Spinal cord (tissue), 3 donors: ENCODE results near the gene HAPSTR1.

- PRO-cap = no peak
- RAMPAGE, long total RNA = no peak
Measured at GRCh38 chr16:4676819-4677296, 16.5 kb upstream of the NUDT16L1 start.

DNA sequence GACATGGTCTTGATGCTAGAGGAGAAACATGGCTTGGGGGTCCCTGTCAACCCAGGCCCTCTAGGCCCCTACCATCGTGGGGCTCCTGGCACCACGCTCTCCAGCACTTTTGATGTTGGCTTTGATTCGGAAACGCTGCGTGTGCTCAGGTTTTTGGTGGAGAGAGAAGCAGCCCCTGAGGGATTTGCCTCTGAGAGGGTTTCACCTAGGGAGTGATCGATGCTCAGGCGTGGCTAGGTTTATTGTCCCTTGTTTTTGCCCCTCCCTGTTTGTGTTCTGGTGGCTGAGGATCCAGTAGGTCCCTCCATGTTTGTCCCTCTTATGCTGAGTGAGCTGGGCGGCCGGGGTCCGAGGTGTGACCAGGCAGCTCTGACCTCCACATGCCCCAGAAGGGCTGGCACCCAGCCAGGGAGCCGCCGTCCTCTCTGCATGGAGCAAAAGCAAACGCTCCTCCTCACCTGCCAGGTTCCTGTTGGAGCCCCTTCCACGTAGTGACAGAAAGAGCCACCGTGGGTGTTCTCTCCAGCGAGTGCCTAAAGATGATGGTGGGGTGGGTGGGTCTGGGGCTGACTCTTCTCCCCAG is 14.3 kb upstream of the NUDT16L1 start:
- PRO-cap = no peak
- RAMPAGE, long total RNA = no peak

- PRO-cap = no peak
- RAMPAGE, long total RNA = no peak
Measured at GRCh38 chr16:4680881-4681817, 12.2 kb upstream of the NUDT16L1 start.

DNA sequence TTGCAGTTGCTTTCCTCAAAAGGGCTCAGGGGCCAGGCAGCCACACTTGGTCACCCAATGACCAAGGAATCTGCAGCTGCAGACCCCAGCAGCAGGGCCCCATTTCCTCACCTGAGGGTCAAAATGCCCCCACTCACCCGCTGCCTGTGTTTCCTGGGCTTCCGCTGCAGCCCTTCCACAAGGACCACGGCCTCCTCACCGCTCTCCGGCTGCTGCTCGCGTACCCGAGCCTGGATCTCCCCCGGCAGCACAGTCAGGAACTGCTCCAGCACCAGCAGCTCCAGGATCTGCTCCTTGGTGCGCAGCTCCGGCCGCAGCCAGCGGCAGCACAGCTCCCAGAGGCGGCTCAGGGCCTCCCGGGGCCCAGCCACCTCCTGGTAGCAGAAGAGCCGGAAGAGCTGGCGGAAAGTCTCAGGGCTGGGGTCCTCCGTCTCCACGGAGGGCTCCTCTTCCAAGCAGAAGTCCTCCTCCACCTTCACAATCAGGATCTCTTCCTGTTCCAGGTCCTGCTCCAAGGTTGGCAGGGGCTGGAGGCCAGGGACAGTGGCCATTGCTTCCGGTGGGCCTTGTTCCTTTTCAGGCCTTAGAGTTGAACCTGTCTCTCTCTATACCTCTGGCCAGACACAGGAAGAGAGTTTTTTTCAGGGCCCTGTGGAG is 1.4 kb downstream of the ZNF500 start:
- PRO-cap = no peak
- RAMPAGE, long total RNA = no peak

DNA sequence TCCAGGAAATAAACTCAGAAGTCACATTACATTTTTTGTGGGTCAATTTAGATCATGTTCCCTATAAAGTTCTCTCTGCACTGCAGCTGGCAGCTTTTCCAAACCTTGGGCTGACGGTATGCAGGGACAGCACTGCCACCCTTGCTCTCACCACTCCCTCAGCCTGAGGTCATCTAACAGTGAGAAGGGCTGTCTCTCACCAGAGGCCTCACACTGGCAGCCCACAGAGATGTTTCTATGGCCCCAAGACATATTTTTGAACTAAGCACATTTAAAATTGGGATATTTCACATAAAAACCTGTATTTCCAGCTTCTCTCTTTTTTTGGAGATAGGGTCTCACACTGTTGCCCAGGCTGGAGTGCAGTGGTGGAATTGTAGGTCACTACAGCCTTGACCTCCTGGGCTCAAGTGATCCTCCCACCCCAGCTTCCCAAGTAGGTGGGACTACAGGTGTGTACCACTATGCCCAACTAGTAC is 18.1 kb downstream of the GLYR1 start:
- PRO-cap = no peak
- RAMPAGE, long total RNA = no peak

DNA sequence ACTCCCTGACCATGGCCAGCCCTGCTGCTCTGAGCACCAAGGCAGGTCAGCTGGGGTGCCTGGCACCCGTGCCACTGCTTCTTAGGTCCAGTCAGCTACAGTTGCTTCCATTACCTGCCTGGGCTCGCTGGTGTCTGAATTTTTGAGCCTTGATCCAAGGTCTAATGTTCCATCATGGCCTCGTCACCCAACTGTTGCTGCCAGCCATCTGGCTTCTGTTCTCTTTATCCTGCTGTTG is 16.7 kb downstream of the GLYR1 start:
- PRO-cap = no peak
- RAMPAGE, long total RNA = no peak

- PRO-cap = no peak
- RAMPAGE, long total RNA = no peak
Measured at GRCh38 chr16:4830678-4830971, 16.5 kb downstream of the GLYR1 start.

GRCh38 chr16:4891989-4893069 is 44.6 kb downstream of the PPL start:
- PRO-cap = no peak
- RAMPAGE, long total RNA = no peak

- PRO-cap = no peak
- RAMPAGE, long total RNA = no peak
Measured at GRCh38 chr16:5335616-5335847, 237.9 kb upstream of the EEF2KMT start.

- PRO-cap = no peak
- RAMPAGE, long total RNA = no peak
Measured at GRCh38 chr16:8582098-8582502, 8.2 kb downstream of the TMEM114 start.

GRCh38 chr16:8839437-8840211 is 29.2 kb downstream of the CARHSP1 start:
- PRO-cap = no peak
- RAMPAGE, long total RNA = no peak

- PRO-cap = no peak
- RAMPAGE, long total RNA = no peak
Measured at GRCh38 chr16:8864150-8865002, 4.4 kb downstream of the CARHSP1 start.

GRCh38 chr16:8895491-8895841 is 13.3 kb downstream of the LITAFD start:
- PRO-cap = no peak
- RAMPAGE, long total RNA = no peak

- PRO-cap = no peak
- RAMPAGE, long total RNA = no peak
Measured at GRCh38 chr16:8935575-8936154, 28.0 kb downstream of the USP7 start.

DNA sequence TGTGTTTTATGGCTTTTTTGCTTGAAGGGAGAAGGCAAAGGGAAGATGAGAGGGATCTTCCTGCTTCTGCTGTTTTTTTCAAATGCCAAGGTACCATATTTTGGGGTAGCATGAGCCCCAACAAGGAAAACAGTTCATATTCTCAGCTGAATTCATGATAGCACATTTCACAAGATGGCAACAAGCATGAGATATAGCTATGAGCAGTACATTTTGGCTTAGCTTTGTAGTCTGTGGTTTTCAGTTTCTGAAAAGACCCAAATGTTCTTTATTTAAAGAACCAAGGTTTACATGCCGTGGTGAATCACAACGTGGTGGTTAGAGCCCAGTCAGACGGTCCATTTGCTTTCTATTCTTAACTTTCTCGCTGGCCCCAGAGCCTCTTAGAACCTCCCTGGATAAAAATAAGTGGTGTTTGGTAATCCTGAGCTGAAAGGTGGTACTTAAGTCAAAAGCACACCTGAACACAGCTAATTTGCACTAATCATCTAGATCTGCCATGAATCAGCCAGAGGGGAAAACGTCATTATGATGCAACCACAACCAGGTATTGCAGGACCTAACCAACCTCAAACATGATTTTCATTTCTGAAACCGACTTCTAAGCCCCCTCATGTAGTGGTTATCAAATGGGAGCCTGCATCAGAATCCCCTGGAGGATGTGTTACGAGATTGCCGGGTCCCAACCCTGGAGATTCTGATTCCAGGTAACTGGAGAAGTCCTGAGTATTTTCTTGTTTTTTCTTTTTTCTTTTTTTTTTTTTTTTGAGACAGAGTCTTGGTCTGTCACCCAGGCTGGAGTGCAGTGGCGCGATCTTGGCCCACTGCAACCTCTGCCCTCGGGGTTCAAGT is 18.5 kb upstream of the HAPSTR1 start:
- PRO-cap = no peak
- RAMPAGE, long total RNA = no peak

DNA sequence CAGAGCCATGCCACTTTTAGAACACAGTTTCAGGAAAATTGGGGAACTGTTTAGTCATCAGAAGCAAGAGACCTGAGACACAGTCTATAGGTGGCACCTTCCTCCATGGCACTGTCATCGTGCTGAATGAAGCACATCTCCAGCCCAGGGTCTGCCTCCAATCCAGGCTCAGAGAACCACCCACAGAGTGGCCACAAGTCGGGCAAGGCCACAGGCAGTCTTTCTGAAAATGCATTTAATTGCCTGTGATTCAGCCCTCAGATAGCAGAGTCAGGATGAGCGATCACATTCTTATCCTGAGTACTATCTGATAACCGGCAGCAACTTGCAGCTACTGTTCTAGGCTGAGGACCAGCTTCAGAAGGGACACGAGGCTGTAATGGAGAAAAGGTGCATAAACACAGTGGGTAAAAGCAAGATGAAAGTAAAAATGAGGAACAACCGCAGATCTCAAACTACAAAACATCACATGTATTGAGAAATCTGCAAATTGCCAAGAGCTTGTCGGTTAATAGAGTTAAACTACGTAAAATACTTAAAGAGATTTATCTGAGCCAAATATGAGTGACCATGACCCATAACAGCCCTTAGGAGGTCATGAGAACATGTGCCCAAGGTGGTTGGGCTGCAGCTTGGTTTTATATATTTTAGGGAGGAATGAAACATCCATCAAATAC is 14.1 kb upstream of the HAPSTR1 start:
- PRO-cap = no peak
- RAMPAGE, long total RNA = no peak

GRCh38 chr16:9091415-9092169 is at the start of gene HAPSTR1:
Gene HAPSTR1, plus strand, starts transcription at chr16:9091644.
- PRO-cap = unidirectional peak, plus-strand start at chr16:9091648
- RAMPAGE, long total RNA = no peak

DNA sequence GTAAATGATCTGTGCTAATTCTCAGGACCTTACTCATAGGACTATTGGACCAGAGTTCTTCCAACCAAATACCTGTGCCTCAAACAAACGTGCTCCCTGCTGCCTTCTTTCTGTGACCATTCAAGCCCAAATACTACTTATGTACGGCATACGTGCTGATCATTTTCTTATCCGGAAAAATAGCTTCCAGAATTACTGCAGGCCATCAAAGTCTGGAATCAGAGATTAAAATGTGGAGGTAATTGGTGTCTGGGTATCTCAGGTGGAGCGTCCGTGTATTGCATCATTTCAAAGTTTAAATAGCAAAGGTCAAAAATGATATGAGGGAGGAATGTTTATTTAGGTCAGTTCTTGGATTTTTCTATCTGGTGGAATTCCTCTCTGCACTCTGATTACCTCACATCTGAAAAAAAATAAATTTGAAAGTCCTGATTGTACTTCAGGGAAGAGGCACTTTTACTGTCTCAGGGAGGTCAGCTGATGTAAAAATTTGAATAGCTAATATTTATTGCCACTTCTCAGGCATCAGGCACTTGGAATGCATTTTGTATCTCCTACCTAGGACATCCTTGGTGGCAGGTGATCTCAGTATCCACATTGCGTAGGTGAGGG is 454.0 kb downstream of the HAPSTR1 start:
- PRO-cap = no peak
- RAMPAGE, long total RNA = no peak

DNA sequence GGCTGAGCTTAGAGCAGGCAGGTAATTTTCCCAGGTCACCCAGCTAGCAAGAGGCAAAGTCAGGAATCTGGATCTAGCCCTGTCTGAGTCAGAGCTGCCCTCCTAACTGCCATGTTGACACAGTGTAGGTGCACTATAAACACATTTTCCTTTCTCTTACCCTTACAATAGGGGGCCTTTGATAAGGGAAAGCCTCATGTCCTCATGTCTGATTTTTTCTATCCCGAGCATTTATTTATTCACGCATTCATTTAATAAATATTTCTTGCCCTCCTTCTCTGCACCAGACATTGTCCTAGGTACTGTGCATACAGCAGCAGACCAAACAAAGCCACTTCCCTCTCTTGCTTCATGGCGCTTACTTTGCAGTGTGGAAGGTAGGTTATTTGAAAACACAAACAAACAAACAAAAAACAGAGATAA is 454.5 kb downstream of the HAPSTR1 start:
- PRO-cap = no peak
- RAMPAGE, long total RNA = no peak

DNA sequence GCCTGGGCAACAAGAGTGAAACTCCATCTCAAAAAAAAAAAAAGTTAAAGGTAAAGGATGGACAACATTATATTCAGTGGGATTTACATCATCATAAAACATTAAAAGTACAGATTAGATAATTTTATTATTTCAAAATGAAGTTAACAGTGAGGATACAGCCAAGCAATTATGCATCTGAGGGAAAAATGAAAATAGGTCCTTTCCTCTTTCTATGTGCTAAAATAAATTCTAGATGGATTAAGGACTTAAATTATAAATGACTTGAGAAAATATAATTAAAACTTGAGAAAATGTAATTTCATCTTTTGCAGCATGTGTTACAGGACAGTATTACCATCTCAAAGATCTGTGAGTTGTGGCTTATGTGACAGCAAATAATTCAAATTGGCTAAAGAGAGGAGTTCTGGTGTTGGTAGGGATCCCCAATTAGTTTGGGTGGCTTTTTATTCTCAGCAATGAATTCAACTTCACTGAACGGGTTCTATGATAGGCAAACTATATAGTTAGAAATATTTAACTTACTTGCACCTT is 40.1 kb downstream of the ATF7IP2 start:
- PRO-cap = no peak
- RAMPAGE, long total RNA = no peak